Hematopoietic multipotent progenitor cell (in vitro differentiated cells): ENCODE measurements around the genes ERCC6L2 and HSD17B3.

DNA sequence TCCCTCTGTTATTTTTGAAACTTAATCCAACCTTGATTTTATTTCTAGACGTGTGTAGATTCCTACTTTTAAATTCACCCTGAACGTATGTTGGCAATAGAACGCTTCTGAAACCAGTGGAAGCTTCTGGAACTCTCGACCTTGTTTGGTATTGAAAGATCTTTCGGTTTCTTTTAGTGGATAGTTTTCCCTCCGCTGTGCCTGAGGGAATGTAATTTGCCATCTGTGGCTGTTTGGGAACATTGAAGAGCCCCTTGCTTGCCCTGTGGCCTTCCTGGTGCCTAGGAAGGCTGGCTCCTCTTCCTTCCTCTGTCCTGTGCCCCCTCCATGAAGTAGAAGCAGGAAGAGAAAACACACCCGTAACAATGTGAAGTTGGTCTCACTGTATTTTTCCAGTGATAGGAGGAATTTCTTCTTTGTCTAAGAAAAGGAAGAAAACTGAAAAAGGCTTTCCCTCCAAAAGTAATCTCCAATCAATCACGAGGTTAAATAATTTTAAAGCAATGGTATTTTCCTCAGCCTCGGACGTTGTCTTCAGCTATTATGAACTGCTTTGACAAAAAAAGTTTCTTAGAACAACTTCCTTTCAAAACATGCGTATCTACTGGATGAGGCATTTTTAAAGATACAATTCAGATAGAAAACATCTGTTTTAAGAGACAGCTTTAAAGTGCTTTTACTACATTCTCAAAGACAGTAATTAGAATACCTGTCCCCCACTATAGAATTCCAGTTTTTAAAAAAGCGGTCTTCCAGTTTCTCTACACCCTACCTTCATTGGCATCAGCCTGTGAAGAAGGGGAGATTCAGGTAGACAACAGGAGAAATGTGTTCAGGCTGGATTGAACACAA, 274.5 kb downstream of the AOPEP start:
- CAGE, long polyA plus RNA = no peak

GRCh38 chr9:95008160-95009018, 281.9 kb downstream of the AOPEP start:
- CAGE, long polyA plus RNA = no peak

DNA sequence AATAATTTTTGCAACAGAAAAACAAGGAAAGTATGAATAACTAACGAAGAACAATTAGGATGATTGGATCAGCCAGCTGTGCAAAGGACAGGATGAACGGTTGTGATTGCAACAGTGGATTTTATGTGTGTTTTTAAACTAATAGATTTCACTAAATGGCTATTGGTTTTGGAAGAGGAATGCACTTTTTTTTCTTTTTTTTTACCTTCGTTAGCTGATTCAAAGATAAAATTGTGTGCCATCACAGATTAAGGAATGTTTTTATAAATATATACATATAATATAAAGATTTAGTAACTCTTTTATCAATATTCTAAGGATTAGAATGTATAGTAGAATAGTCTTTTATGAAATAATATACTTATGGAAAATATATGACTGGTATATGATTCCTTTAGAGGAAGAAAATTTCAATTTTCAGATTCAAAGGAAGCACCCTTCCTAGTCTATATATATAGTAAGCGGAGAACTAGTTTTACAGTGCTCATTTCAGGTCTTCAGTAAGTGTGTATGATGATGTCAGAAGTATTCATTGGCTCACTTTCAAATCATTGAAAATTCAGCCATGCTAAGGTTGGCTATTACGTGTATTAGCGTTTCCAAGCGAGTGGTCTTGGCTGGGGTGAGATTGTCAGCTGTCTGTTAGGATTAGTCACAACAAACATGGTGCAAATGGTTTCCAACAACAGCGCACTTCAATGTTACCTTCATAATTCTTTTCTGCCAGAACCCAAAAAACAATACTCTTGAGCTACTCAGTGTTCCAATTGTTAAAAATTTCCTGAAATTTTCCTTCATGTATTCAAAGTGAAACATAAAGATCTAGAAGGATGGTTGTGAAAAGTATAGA, 282.7 kb downstream of the AOPEP start:
- CAGE, long polyA plus RNA = no peak

DNA sequence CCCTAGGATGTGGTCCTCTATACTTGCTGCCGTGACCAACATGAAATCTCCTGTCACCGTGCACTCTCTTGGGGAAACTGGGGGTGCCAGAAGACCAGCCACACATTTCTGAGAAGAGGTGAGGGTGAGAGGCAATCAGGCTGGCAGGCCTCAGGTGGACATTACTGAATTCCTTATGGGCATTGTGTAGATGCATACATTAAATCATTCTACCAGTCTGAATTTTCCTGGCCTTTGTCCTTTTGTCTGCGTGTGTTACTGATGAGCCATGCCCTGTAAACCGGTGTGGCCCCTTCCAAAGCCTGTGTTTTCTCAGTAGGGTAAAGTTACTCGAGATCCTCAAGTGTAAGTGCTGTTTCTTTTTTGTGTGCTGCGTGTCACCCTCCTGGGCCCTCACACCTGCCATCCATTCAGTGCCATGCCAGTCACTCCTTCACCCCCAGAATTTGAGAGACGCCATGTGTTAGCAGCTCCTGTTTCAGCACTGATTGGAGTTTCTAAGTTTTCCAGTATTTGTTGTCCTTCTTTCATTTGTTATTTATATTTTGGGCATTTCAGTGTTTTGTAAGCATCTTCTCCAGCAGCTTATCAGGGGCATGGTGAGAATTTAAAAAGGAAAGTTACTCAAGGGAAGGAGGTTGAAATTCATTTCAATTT, 288.3 kb downstream of the FANCC start:
- CAGE, long polyA plus RNA = no peak

GRCh38 chr9:95055131-95055651, 262.3 kb downstream of the FANCC start:
- CAGE, long polyA plus RNA = no peak

- CAGE, long polyA plus RNA = no peak
These were observed 259.0 kb downstream of the FANCC start for GRCh38 chr9:95058320-95059028.

- CAGE, long polyA plus RNA = no peak
These were observed 236.6 kb downstream of the FANCC start for GRCh38 chr9:95080481-95081663.

- CAGE, long polyA plus RNA = no peak
These were observed 212.0 kb downstream of the FANCC start for GRCh38 chr9:95105354-95105992.

GRCh38 chr9:95137666-95138255, 179.7 kb downstream of the FANCC start:
- CAGE, long polyA plus RNA = no peak

GRCh38 chr9:95269892-95270258, 47.6 kb downstream of the FANCC start:
- CAGE, long polyA plus RNA = no peak

GRCh38 chr9:95426568-95427182, 82.4 kb downstream of the PTCH1 start:
- CAGE, long polyA plus RNA = no peak

DNA sequence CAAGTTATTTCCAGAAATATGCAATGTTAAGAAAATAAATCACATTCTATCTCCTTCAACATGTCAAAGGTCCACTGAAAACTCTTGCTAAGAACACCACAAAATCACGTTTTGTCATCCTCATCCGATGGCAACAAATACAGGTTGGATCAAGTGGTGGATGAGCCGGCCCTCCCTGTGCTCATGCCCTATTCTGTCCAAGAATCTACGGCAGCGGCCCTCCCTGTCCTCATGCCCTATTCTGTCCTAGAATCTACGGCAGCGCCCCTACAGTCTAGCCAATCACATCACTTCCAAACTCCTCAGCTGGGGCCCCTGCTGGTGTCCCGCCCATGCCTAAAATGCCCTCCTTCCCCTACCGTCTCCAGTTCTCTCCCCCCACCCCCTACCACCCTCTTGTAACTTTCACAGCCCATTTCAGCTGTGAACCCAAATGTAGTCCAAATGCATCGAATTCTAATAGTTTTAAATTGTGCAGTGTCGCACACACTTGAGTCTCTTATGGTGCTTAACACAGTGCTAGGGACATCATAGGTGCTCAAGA, 4.6 kb downstream of the PTCH1 start:
- CAGE, long polyA plus RNA = no peak

DNA sequence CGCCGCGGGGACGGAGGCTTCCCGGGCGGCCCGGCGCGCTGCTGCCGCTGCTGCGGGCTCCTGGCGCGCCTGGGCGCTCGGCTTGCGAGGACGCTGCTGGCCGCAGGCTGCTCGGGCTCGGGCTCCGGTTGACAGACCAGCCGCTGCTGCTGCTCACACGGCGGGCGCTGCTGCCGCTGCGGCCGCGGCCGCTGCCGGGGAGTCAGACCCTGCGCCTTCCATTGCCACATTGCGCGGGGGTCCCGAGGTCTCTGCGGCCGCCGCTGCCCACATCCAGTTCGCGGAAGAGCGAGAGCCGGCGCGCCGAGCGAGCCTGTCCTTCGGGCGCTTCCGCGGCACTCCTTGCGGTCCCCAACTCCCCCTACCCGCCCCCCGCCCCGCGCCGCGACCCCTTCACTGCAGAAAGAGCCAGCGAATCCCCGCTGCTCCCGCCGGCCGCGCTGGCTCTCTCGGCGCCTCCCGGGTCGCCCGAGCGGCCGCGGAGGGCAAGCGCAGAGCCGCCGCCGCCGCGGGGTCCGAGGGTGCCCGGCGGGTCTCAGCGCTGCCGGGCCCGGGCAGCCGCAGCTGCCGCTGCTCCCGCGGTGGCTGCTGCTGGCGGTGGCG, 583 bp downstream of the PTCH1 start:
- CAGE, long polyA plus RNA = no peak

DNA sequence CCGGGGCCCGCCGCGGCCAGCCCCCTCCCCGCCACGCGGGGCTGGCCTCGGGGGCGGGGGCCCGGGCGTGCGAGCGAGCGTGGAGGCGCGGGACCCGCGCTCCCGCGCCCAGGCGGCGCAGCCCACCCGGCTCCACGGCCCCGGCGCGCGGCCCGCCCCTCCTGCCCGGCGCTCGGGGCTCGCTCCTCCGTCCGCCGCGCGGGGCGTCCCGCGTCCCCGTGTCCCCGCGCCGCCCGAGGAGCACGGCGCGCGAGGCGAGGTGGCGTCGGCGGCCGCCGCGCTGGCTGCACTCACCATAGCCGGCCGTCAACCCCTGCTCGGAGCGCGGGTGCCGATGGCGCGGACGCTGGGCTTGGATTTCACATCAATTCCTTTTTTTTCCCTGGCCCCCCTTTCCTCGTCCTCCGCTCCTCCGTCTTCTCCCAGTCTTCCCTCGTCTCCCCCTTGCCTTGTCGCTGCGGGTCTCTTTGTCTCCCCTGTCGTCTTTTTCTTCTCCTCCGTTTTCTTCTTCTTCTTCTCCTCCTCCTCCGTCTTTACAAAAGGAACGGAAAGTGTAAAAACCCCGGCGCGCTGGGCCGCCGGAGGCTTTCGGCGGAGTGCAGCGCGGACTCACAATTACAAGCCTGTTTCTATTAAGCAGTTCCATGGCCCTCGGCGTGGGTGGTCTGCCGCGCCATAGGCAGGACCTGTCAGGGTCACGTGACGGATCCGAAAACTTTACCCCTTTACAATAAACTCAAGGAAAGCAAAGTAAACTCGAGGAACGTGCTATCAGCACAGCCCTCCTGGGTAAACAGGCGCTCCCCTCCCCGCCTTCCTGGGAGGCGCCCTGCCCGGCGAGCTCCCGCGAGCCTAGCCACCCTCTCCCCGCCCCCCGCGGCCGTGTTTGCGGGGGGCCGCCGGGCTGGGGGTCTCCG, 7.4 kb upstream of the PTCH1 start:
- CAGE, long polyA plus RNA = no peak

DNA sequence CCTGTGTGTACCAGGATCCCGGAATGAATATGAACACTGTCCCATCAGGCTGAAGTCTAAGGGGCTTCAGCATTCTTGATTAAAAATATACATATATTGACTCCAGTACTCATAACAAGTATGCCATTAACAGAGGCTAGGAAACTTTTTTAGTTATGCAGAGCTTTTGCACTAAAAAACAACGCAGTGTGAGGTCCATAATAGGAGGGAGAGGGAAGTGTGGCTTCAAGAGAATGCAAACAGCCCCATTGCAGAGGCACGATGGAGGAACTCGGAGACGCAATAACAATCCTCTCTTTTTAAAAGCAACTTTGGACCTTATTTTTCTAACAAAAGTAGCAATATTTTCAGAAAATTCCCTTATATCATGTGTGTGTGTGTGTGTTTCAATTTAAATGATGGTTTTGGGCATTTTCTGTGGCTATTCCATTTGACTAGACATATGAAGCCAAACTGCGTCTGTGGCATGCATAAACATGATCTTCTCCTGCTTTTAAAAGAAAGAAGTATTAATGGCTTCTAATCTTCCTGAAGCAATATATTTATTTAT, 157.8 kb upstream of the PTCH1 start:
- CAGE, long polyA plus RNA = no peak

GRCh38 chr9:95729821-95730191, 145.7 kb upstream of the ERCC6L2 start:
- CAGE, long polyA plus RNA = no peak

DNA sequence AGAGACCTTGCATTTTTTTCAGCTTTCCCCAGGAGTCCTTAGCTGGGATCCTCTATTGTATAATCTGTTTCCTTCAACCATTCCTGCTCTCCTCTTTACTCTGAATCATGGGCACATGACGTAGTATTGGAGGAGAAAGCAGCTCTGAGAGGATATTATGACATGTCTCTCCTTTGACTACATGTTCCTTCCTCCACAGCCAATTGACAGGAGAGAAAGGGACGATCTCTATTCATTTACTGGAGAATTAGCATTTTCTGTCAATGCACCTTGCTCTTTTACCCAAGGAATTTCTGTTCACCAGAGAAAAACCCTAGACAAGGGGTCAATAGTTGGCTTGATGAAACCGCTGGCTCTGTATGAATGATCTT, 118.4 kb upstream of the ERCC6L2 start:
- CAGE, long polyA plus RNA = no peak

- CAGE, long polyA plus RNA = no peak
These were observed at the start of gene ERCC6L2 for GRCh38 chr9:95874846-95875742. Gene ERCC6L2 (plus strand): TSS chr9:95875691.

GRCh38 chr9:96027063-96028216, 151.9 kb downstream of the ERCC6L2 start:
- CAGE, long polyA plus RNA = no peak

DNA sequence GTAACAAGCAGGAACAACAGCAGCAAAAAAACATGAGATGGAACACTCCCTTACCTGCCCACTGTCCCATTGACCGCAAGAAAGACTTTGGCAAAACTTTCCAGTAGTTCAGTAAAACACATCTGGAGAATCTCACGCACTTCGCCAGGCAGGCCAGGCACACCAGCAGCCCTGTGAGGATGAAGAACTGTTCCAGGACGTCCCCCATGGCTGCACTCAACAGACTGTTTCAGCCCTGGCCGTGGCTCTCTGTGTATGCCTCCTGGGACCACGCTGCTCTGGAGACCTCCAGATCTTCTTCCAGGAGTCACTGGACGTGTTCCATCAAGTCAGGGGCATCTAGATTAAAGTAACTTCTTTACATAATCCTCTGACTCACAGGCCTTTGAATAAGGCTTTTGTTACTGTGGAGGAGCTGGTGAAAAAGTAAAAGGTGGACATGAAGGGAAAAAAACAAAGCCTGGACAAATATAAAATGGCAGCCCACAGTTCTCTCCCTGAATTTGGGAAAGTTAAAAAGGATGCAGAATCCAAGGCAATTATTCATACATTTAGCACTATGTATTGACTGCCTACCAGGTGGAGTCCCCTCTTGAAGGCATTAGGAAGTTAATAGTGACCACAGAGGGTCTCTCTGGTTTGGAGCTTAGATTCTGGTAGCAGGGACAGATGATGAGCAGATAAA, at the start of gene HSD17B3:
HSD17B3 (minus strand) TSS at position 280 of the 685 bp plus-strand sequence.
- CAGE, long polyA plus RNA = no peak